Skin of body (tissue), 2 donors: ENCODE measurements around a stretch of chr13.

GRCh38 chr13:109760395-109761059 lies 25.9 kb downstream of the IRS2 start:
- RAMPAGE, long total RNA = no peak

- RAMPAGE, long total RNA = no peak
Measured at GRCh38 chr13:109769858-109770484, 16.4 kb downstream of the IRS2 start.

GRCh38 chr13:109781509-109782119 lies 4.8 kb downstream of the IRS2 start:
- RAMPAGE, long total RNA = no peak

GRCh38 chr13:109782120-109782713 lies 4.2 kb downstream of the IRS2 start:
- RAMPAGE, long total RNA = no peak

- RAMPAGE, long total RNA = no peak
Measured at GRCh38 chr13:109874820-109875019, 88.3 kb upstream of the IRS2 start.

GRCh38 chr13:110002264-110002687 lies 215.9 kb upstream of the IRS2 start:
- RAMPAGE, long total RNA = no peak

- RAMPAGE, long total RNA = no peak
Measured at GRCh38 chr13:110056950-110057672, 249.8 kb downstream of the COL4A1 start.

GRCh38 chr13:110062327-110063072 lies 244.5 kb downstream of the COL4A1 start:
- RAMPAGE, long total RNA = no peak

GRCh38 chr13:110128401-110128961 lies 178.5 kb downstream of the COL4A1 start:
- RAMPAGE, long total RNA = no peak

- RAMPAGE, long total RNA = no peak
Measured at GRCh38 chr13:110136447-110137586, 170.1 kb downstream of the COL4A1 start.

DNA sequence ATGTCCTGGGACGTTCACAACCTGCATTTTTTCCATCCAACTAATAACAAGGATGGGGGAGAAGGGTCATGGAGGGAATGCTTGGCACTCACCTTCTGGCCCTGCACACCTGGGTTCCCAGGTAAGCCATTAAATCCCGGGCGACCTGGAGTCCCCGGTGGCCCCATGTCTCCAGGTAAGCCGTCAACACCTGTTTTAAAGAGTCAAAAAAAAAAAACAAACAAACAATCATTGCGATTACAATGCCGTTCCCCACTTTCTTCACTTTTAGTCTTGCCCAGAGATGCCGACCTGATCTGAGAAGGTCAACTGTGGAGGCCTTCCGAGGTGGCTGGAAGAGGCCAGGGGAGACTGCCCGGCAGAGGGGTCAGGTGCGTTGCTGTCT lies 125.8 kb downstream of the COL4A1 start:
- RAMPAGE, long total RNA = no peak

GRCh38 chr13:110213569-110213843 lies 93.5 kb downstream of the COL4A1 start:
- RAMPAGE, long total RNA = no peak

GRCh38 chr13:110304995-110306312 lies 1.5 kb downstream of the COL4A1 start:
- RAMPAGE, long total RNA = no peak

DNA sequence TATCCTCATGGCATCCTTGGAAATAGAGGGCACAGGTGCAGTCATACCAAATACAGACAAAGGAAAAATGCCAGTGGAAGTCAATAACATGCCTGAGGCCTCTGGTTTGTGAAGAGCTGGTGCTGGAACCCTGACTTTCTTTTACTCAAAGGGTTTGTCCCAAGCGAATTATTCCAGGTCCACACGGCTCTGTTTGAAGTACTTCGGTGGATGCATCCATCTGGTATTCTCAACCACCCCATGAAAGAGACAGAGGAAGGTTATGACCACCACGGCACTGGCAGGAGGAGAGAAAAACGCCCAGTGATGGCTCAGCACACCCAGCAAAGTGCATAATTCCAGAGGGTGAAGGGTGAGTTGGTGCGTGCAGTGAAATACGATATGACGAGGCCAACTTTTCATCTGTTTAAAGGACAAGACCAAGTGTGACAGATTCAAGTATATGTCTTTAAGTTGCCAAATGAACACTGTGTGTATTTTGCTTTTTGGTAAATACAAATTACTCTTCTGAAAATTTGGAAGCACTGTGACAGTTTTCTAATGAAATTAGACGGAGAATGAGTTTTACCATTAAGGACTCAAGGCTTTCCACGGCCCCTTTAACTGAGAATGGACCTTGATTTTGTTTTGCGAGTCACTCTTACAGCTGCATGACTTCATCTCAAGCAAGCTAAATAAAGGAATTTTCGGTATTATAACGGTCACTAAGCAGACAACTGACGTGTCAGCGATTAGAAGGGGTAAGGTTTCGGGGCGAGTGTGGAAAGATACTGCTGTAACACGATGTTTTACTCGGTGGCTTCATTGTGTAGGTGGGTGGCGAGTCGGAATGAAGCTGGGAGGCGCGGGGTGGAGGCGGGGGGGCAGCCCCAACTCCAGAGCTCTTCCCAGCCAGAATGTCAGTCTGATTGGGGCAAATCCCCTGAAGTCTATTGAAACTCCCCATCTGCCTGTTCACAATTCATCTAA lies 22.8 kb downstream of the COL4A2 start:
- RAMPAGE, long total RNA = no peak

- RAMPAGE, long total RNA = no peak
Measured at GRCh38 chr13:110388609-110389232, 81.6 kb downstream of the COL4A2 start.

GRCh38 chr13:110392168-110392821 lies 85.2 kb downstream of the COL4A2 start:
- RAMPAGE, long total RNA = no peak

DNA sequence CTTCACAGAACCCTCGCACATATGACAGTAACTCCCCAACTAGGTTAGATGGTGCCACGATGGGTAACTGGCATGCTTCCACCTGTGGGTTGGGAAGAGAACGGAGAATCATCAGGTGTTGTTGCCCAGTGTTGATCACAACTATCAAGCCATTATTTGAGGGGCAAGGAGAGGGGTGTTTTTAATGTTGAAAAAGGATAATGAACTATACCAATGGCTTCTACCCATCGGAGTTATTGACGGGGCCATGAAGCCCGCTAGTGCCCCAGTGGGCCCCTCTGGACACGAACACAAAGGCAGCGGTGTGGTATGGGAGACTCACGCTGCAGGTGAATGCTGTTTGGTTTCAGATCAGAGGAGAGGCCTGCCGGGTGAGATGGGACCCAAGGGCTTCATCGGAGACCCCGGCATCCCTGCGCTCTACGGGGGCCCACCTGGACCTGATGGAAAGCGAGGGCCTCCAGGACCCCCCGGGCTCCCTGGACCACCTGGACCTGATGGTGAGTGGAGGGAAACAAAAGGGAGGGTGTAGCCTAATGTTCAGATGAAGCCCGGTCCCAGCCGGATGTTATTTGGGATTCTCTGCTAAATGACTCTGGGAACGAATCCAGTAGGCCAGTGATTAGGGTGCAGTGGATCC lies 111.4 kb downstream of the RAB20 start:
- RAMPAGE, long total RNA = no peak

DNA sequence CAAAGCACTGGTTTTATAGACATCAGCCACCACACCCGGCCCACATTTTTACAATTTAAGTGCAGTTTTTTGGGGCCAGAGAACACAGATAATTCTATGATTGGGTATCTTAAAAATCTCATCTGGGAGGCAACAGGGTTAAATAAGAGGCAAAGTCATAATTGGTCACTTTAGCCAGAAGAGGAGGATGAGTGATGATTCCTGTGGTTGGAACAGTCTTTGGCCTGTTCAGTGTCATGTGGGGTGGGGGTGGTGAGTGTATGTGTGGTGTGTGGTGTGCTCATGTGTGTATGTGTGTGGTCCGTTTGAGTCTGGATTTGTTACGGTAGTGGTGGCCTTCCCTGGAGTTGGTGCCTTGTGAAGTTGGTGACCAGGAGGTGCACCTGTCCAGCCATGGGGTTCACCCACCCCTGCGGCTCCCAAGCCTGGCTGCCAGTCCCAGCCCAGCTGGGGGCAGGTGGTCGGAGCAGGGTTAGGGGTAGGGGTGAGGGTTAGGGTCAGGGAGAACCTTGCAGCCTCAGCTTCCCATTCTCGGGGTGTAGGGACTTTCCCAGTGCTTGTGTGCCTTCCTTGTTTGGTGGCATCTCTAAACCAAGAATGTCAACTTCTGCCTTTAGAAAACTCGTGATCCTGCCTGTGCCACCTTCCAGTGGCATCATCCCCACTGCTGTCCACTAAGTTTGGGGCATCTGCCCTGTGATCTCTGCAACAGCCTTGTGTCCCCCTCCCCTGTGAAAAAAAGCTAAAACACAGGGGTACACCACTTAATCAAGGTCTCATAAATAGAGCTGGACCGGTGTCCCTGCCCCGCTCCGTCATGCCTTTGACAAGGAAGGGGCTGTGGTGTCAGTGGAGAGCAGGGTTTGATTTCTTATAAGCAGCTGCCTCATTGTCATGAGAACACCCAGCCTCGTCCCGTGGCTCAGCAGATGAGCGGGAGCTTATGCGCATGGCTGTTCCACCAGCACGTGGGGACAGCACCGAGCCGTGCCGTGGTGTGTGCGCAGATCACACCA lies 97.4 kb downstream of the RAB20 start:
- RAMPAGE, long total RNA = no peak

DNA sequence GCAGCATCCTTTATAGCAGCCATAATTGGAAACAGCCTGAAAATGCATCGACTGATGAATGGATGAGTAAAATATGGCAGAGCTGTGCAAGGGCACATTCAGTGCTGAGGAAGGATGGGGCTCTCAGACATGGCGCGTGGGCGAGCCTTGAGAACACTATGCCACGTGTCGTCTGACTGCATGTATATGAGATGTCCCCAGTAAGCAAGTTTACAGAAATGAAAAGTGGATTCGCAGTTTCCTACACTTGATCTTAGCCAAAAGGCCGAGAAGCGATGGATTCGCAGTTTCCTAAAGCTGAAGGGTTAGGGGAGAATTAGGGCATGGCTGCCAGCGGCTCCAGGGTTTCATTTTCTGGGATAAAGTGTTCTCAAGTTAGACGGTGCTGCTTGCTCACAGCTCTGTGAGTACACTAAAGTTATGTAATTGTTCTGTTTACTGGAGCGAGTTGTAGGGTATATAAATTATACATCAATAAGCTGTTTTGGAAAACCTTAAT lies 78.0 kb downstream of the RAB20 start:
- RAMPAGE, long total RNA = no peak

GRCh38 chr13:110503228-110504099 lies 58.1 kb downstream of the RAB20 start:
- RAMPAGE, long total RNA = no peak